Hepatocyte (in vitro differentiated cells and primary cell): ENCODE measurements around a stretch of chr14.

GRCh38 chr14:89256946-89257320, 160.1 kb downstream of the FOXN3 start:
- RAMPAGE, long total RNA = no peak
- RRBS = no CpG with 5 or more reads among the region's 1 CpG

DNA sequence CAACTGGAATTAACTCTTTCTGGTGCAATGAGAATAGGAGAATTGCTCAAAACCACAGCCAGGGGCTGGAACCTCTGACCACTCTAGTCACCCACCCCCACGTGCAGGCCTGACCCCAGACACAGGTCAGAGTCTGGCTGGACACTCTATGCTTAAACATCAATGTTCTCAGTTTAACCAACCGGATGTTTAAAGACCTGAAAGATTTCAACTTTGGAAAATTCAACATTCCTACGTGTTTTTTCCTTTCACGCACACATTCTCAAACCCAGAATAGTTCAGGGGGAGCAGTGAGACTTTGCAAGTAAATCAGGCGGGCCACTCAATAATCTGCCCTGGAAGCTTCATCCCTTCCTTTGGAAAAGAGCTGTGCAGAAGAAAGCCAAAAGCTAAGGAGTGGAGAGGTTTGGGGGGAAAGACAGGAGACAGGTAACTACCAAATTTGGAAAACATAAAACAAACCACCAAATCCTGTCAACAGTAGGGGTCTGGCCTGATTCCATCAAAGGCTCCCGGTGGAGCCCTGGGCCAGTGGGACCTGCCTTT, 64.9 kb downstream of the FOXN3 start:
- RAMPAGE, long total RNA = no peak
- RRBS = no CpG with 5 or more reads among the region's 6 CpGs

DNA sequence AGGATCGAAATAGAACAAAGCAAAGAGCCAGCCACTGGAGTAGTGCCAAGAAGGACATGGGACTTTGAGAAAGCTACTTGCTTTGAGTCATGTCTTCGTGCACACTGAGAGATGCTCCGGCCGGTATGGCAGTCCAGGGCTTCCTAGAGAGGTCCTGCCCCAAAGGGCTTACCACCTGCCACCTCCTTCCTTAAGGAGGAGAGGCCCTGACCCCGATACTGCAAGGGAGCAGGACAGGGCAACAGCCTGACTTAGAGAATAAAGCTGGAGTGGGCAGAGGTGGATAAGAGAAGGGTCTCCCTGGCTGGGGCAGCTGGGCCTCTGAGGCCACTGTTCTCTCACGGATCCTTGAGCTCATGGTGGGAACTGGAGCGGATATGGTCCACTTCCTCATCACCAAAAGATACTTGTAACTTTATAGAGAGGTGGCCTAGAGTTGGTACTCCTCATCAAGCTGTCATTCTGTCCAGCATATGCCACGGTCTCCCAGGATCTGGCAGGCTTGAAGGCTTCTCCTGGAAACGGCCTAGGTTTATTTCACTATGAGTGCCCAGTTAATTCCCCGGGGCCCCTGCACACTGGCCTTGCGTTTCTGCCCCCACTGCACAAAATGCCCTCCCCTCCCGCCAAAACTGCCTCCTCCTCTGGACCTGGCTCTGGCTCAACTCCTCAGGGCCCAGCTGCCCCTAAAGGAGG, 57.3 kb downstream of the FOXN3 start:
- RAMPAGE, long total RNA = no peak
- RRBS = no CpG with 5 or more reads among the region's 12 CpGs

DNA sequence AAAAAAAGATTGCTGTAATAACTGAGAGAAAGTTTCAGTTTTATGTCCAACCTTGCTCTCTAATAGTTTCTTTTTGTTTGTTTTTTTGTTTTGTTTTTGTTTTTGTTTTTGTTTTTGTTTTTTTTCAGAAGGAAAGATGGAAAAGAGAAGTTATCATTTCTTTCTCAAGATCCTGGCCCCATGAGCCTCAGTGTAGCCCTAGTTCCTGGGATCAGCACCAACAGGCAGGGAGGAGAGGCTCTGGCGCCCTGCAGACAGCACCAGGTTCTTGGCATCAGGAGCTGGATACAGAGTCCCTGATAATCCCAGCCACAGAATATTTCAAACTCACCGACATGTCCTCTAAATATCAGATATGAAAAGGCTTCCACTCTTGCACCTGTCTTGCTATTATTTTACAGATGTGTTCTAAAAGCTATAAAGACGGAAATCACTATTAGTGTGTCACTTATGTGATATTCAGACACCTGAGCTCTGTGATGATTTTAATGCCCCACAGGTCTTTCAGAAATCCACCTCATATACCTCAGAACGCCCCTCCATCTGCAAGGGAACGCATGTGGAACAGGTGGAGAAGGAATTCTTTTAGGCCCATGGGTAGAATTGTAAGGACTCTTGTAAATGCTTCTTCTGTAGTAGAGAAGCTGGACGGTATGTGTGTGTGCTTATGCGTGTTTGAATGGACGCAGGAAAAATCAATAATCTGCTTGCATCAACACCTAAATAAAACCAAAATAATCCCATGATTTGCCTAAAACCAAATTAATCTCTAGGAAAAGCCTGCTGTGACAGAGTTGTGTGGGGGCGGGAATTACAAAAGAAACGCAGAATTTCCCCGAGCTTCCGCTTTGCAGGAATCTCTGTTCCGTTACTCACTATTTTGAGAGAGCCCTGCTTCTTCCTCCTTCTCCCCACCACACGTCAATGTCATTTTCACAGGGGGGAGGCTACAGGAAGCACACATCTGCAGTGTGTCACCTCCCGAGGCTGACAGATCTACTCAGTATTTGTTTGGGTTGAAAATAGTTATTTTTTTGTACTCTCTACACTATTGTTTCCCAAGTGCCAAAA, 52.4 kb downstream of the FOXN3 start:
- RAMPAGE, long total RNA = no peak
- RRBS = no CpG with 5 or more reads among the region's 15 CpGs

DNA sequence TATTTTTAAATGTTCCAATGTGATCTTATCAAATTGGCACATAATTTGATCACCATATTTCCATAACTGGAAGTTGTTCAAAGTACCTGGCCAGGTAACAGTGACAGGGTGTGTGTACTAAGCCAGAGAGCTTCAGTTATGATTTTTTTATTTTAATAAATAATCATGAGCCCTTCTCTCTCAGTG, 50.2 kb downstream of the FOXN3 start:
- RAMPAGE, long total RNA = no peak

DNA sequence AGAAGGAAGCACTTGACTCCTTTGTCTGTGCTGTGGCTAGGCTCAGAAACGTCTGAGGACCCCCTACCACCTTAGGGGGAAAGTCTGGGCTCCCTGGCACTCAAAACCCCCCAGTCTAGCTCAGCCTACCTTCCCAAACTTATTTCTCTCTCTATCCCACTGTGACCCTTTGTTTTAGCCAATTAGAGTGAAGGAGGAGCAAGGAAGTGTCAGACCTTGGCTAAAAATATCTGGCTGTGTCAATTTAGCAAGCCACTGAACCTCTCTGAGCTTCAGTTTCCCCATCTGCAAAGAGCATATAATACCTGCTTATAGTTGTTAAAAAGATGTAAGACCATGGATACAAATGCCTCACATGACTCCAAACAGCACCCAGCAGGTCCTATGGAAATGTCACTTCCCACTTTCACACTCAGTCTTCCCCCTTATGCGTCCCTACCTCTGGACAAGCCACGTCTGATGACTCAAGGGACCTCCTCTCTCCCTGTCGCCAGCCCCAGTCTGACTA, 19.5 kb downstream of the FOXN3 start:
- RAMPAGE, long total RNA = no peak
- RRBS = no CpG with 5 or more reads among the region's 4 CpGs

GRCh38 chr14:89402301-89402825, 14.7 kb downstream of the FOXN3 start:
- RAMPAGE, long total RNA = no peak
- RRBS = no CpG with 5 or more reads among the region's 4 CpGs

DNA sequence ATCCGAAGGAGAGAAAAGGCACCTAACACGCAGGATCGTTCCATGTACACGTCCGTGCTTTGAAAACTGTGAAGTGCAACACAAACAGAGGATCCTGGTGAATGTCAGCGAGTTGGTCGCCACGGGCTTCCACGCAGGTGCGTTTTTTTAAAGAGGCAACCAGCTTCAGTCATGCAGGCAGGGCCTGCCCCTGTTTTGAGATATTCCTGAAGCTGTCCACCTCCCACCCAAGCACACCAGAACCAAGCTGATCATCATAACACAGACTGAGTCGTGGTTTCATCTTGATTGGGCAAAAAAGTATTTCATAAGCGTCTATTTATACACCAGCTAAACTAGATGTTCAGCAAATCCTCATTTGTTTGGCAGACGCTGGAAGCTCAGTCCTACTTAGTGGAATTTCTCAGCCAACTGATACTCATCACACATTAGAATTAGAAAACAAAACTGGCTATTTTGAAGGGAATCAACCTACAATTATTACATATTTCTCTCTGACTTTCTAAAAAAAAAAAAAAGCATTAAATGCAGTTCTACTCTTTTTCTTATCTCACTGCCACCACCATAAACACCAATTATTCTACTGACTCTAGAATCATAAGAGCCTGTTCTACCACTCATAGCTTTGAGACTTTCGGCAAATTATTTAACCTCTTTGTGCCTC, 52.9 kb upstream of the FOXN3 start:
- RAMPAGE, long total RNA = no peak
- RRBS = no CpG with 5 or more reads among the region's 14 CpGs

GRCh38 chr14:89485064-89485684, 68.1 kb upstream of the FOXN3 start:
- RAMPAGE, long total RNA = no peak
- RRBS = no CpG with 5 or more reads among the region's 4 CpGs

- RAMPAGE, long total RNA = no peak
- RRBS = no CpG with 5 or more reads among the region's 13 CpGs
Observed at GRCh38 chr14:89584750-89585309, 167.8 kb upstream of the FOXN3 start.

GRCh38 chr14:89617876-89618763, 201.1 kb upstream of the FOXN3 start:
- RAMPAGE, long total RNA = no peak
- RRBS = no CpG with 5 or more reads among the region's 20 CpGs

GRCh38 chr14:89701028-89702186, 253.1 kb downstream of the EFCAB11 start:
- RAMPAGE, long total RNA = no peak
- RRBS = 1% methylated on average over 55 of the region's 88 CpGs

GRCh38 chr14:89813711-89814258, 140.7 kb downstream of the EFCAB11 start:
- RAMPAGE, long total RNA = no peak
- RRBS = no CpG with 5 or more reads among the region's 13 CpGs

DNA sequence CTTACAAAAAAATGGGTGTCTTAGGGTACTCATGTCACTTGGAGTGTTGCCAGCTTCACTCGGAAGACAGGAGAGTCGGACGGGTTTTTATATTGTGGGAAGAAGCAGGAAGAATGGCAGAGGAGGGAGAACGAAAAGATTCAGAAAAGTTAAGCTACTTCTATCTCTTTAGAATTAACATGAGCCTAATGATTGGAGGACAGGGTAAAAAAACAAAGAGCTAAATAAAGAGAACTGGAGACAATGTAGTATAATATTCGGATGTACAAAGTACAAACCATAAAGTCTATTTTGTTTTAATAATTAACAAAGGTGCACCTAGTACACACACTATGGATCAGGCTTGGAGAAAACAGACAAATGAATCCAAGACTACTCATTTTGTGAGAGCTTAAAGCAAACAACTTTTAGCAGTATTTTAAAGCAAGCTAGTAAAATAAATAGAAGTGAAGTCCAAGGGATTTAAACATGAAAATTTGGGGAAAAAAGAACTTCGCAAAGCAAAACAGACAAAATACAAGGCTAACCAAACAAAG, 43.8 kb downstream of the EFCAB11 start:
- RAMPAGE, long total RNA = no peak
- RRBS = no CpG with 5 or more reads among the region's 6 CpGs

- RAMPAGE, long total RNA = no peak
- RRBS = no CpG with 5 or more reads among the region's 4 CpGs
Observed at GRCh38 chr14:90274438-90274773, 18.1 kb downstream of the PSMC1 start.

GRCh38 chr14:90388351-90388774, 8.5 kb upstream of the CALM1 start:
- RAMPAGE, long total RNA = no peak
- RRBS = no CpG with 5 or more reads among the region's 6 CpGs

DNA sequence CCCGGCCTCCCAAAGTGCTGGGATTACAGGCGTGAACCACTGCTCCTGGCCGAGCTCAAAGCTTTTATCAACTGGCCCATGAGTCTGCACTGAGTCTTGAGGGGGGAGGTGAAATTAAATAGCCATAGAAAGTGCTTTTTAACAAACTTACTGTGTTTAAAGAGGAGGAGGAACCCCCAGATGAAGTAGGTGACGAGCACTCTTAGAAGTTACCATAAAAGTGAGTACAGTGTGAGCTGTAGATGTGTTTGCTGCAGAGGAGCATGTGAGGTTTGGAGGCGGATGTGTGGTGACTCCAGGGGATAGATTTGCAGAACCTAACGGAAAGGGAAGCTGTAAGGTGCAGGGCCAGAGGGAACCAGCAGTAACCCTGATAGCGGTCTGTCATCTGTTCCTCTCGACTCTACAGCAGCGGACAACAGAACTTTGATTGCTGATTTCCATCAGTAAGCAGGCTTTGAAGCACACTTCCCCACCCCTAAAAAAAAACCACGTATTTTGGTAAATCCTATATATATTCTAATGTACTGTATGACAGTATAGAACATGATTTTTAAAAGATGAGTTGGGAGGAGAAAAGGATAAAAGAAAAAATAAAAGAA, 5.2 kb downstream of the CALM1 start:
- RAMPAGE, long total RNA = no peak
- RRBS = no CpG with 5 or more reads among the region's 10 CpGs

GRCh38 chr14:90511323-90511713, 114.5 kb downstream of the CALM1 start:
- RAMPAGE, long total RNA = no peak
- RRBS = no CpG with 5 or more reads among the region's 4 CpGs

GRCh38 chr14:90511889-90512481, 115.2 kb downstream of the CALM1 start:
- RAMPAGE, long total RNA = no peak
- RRBS = no CpG with 5 or more reads among the region's 10 CpGs

DNA sequence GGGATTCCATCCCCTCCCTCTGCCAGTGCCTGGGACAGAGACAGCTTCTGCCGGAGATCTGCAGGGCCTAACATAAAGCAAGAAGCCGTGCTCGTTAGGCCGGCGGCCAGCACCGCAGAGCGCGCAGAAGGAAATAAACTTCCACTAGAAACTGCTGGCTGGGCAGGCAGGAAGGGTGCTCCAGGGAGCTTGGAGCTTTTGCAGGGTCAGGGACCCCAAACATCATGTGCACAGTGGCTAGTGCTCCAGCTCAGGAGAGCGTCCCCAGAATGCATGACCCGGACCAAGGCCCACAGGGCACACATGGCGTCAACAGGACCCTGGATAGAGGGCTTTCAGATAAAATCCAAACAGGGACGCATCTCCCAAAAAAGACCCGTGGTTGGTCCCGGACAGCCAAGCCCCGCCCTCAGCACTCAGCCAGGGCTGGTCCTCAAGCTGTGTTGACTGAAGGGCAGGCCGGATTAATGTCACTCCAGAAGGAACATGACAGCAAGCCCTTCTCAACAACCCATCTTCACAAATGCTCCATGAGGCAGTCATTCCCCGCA, 121.3 kb downstream of the CALM1 start:
- RAMPAGE, long total RNA = no peak
- RRBS = 67% methylated on average over 9 of the region's 17 CpGs